Metastatic Breast Carcinoma in the Ovary (tissue), 3 donors: ENCODE measurements around the genes SPACA4, FAM83E, PLEKHA4, PPP1R15A and BAX.

DNA sequence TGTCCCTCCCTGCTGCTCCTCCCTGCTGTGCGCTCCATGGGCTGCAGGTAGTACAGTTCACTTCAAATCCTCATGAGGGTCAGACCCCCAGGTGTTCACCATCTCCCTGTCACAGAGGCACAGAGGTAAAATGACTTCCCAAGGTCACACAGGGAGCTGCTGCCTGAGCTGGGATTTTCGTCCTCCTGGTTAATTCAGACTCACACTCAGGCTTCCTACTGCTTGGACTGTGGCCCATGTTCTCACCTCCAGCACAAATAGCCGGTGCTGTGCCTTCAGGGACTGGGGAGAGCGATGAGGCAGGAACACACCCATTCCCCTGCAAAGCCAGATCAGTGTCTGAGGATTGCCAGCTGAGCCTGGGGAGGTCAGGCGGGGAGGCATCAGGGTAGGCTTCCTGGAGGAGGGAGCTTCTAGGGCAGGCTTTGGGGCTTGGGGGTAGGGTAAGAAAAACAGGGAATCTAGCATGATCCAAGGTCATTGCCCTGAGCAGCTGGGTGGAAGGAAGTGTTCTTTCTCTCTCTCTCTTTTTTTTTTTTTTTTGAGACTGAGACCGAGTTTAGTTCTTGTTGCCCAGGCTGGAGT, 14.5 kb downstream of the BICRA start:
- PRO-cap, 3 experiments = peak in 1 of 3 experiments; most common minus-strand start position 341 of the sequence (in 1)

- PRO-cap, 3 experiments = no peak in any of the 3 experiments
These were observed 5.9 kb upstream of the EHD2 start for GRCh38 chr19:47707347-47707662.

GRCh38 chr19:47755570-47756033, 10.3 kb downstream of the NOP53 start:
- PRO-cap, 3 experiments = no peak in any of the 3 experiments

DNA sequence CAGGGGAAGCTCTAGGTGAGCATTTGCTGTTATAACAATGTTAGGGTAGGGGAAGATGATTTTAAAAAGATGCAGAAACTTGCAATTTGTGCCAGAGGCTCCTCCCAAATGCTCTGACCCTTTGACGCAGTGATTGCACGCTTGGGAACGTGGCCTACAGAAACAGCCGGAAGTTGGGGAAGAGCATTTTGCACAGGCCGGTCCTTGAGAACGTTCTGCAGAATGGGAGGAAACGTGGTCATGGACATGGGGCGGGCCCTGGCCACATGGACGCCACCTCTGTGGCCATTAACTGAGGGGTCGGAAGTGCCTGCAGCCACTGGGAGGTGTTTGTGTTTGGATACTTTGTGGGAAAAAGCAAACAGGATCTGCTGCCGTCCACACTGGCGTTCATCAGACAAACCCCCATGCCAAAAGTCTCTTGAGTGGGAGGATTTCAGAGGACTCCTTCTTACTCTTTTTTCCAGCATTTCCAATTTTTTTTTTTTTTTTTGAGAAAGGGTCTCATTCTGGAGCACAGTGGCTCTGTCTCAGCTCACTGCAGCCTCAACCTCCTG, 15.5 kb upstream of the SELENOW start:
- PRO-cap, 3 experiments = no peak in any of the 3 experiments

DNA sequence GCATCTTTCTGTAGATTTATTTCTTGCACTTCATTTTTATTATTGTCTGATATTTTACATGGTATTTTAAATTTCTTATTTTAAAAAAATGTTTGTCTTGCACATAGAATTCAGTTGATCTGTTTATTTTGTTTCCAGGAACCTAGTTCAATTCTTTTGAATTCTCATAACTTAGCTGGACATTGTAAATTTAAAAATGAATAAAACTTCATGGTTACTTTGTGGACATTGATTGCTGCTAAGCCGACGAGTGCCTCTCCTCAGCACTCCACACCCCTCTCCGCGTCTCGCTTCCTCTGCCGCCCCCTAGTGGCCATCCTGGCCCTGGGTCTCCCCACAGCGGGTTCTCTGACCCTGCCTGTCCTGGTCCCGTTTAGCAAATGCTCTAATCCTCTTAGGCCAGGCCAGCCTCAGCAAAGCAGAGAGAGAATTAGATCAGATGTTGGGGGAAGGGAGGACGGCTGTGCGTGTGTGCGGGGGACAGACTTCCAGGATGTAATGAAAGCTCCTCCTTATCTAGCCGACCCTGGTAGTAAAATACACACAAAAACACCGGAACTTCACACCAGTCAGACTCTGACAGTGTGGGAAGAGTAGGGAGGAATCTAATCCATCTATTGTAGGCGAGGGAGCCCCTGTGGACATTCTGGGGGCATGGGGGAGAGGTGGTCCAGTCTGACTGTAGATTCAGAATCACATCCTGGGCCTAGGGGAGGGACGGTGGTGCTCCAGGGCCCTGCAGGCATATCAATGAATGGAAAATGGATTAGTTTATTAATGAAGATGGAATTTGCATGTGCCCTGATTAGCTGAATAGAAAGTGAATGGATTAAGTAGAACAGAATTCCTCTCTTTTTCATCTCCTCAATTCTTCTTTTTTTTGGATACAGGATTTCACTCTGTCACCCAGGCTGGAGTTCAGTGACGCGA, 4.5 kb downstream of the TPRX2 start:
- PRO-cap, 3 experiments = no peak in any of the 3 experiments

DNA sequence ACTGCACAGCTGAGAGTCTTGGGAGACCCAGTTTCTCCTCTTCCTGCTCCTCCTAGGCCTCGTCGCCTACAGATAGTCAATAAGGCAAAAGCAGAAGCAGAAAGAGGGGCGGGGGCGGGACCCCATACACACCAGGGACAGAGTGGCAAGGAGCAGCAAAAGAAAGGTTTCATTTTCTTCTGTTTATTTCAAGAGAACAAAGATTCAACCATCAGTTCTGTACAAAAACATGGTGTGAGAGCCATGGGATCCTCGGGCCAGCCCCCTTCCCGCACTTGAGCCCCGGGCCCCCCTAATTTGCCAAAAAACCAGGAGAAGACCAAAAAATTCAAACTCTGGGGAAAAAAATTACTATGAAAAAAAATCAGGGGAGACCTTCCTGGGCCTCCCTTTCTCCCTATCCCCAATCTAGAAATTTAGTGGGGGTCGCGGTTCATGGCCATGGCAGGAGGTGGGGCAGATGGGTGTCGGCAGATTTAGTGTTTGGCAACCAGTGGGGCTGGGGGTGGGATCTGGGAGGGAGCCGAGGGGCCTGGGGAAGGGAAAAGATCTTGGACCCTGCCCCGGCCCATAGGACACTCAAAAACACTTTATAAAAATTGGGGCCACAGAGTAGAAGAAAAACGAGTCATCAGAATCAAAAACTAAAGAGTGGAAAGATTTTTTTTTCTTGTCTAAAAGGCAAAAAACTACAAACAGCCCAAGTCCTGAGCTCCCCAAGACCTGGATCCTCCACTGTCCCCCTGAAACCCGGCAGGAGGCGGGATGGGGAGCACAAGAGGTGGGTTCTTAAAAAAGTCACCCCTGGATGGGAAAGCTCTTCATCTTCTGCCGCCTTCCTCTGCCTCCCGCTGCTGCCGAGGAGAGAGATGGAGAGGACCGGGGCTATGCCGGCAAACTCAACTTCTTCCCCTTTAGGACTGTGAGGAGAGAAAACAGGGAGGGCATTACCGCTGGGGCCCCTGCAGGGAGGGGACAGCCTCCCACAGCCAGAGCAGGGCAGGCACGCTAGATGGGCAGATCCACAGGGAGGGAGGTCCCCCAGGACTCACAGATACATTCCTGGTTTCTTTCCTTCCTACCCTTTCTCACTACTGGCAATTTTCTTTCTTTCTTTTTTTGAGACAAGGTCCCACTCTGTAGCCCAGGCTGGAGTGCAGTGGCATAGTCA, 8.6 kb downstream of the KDELR1 start:
- PRO-cap, 3 experiments = no peak in any of the 3 experiments

DNA sequence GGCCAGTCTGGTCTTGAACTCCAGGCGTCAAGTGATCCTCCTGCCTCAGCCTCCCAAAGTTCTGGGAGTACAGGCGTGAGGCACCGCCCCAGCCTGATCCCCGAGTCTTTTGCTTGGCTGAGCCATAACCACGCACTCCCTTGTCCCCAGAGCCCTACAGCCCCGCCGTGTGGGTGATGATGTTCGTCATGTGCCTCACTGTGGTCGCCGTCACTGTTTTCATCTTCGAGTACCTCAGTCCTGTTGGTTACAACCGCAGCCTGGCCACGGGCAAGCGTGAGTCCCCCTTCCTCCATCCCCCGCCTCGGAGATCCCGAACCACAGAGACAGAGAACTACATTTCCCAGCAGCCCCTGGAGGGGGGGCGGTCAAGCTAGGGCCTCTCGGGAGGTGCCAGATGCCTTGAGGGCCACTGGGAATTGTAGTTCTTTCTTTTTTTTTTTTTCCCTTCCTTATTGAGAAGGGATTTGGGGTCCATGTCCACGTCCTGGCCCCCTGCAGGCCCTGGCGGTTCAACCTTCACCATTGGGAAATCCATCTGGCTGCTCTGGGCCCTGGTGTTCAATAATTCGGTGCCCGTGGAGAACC, 25.7 kb downstream of the GRIN2D start:
- PRO-cap, 3 experiments = no peak in any of the 3 experiments

GRCh38 chr19:48469589-48470038, 445 bp downstream of the CYTH2 start:
- PRO-cap, 3 experiments = peak in 3 of 3 experiments; most common plus-strand start chr19:48469793 (in 2); most common minus-strand start chr19:48469726 (in 3)

GRCh38 chr19:48492953-48494143, 18.3 kb downstream of the LMTK3 start:
- PRO-cap, 3 experiments = peak in 3 of 3 experiments; most common plus-strand start chr19:48493597 (in 1); most common minus-strand start chr19:48493286 (in 1)

GRCh38 chr19:48498158-48498940, 13.3 kb downstream of the LMTK3 start:
- PRO-cap, 3 experiments = no peak in any of the 3 experiments

DNA sequence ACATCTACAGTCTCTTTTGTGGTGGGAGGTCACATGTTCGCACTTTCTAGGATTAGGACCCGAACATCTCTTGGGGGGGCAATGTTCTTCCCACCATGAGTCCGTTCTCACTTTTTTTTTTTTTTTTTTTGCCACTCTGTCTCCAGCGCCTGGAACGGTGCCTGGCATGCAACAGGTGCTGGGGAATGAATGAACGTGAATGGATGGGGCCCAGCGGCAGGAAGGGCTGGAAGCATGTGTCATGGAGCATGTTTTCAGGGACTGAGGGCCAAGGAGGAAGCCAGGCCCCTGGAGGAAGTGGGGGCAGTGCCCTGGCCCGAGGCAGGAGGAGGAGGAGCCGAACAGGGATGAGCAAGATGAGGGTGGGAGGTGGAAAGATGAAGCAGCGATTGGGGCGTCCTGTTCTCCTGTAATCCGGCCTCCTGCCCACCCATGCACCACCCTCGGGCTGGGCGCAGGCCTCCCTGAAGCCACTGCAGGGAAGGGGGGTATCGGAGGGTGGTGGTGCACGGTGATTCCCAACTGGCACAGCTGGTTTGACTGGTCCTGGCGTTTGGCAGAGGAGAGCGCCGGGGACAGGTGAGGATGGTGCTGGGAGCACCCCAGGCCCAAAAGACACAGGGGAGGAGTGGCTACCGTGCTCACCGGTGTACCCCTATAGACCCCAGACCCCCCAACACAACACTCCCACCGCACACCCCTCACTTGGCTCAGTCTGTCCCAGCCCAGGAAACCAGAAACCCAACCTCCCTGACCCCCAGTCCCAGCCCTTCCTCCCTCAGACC, 8.7 kb upstream of the SULT2B1 start:
- PRO-cap, 3 experiments = peak in 2 of 3 experiments; most common plus-strand start position 549 of the sequence (in 1); most common minus-strand start position 263 of the sequence (in 1)

- PRO-cap, 3 experiments = no peak in any of the 3 experiments
These were observed at the start of gene SPACA4 for GRCh38 chr19:48606323-48607412. Gene SPACA4 (plus strand): TSS chr19:48606742.

DNA sequence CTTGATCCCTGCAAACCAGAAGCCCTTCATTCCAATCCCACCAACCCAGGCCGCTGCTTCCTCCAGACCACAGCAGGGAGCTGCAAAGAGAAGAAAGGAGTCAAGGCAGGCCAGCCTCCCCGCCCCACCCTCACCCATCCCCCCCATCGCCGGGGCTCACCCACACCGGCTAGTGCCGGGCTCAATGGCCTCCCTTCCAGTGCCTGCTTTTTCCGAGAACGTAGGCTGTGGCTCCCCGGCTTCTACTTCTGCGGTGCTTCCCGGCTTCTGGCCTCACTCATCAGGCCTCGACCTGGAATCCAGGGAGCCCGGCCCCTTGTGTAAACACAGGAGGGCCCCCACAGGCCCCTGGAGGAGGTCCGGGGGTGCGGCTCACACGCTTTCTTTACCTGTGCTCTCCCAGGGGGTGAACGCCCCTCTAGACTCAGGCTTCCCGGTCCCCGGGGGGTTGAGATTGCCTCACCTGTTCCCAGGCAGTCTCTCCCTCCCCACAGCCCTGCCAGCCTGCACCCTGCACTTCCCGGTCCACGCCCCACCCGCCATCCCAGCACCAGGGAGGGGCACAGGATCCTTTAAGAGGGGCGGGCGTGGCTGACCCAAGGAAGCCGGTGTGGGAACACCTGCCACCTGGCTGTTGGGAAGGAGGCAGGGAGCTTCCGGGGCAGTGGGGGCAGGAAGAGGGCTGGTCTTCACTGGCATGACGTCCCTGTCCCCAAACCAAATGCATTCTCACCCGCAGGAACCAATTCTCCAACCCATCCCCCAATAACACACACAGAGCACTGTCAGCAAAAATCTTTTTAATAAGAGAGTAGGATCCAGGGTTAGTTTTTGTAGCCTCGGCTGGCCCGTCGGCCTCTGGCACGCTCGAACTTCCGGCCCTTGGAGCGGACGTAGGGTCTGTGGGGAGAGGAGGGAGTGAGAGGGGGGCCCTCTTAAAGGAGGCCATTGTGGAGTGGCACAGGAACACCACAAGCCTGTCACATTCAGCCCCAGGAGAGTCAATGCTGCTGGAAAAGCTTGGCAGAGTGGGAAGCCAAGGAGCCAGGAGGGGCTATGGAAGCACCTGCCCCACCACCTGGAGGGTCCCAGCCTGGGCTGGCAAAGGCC, at the start of gene FAM83E:
FAM83E (minus strand) TSS at position 529 of the 1,110 bp plus-strand sequence.
- PRO-cap, 3 experiments = peak in 3 of 3 experiments; most common plus-strand start position 599 of the sequence (in 1); most common minus-strand start position 546 of the sequence (in 3)

DNA sequence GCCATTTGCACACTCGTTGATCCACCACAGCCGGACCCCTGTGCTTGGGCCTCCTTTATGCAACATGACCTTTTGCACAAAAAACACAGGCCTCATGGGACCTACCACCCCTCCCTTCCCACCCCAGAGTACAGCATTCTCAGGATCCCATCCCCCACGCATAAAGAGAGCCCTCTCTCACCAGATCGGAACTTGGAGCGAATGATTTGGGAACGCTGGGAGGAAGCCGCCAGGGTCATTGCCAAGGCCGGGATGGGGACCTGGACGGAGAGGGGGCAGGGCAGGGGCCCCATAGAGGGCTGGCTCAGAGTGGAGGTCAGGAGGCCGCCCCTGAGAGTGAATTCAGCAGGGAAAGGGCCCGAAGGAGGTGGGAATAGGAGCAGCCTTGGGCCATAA, 734 bp downstream of the MAMSTR start:
- PRO-cap, 3 experiments = no peak in any of the 3 experiments

DNA sequence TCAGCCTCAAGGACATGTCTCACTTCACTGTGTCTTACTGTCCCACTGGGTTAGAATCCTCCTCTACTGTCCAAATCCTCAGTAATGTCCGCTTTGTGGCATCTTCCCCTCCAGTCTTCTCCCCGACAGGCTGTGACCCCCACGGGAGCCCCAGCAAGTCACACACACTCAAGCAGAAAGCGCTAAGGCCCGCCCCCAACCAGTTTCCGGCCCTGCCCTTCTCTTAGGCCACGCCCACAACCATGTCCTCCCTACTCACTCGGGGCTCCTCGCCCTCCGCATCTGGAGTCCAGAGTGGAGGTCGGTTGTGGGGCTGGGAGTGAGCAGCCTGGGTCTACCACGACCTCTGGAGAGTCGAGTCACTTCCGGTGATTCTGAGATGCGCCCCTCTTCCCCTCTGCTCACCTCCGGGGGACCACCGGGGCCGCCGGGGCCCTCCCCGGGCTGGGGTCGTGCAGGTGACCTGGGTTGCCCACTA, 9.2 kb downstream of the PLEKHA4 start:
- PRO-cap, 3 experiments = no peak in any of the 3 experiments

- PRO-cap, 3 experiments = peak in 2 of 3 experiments; most common plus-strand start chr19:48868692 (in 1); most common minus-strand start chr19:48868596 (in 2)
These were observed at the start of gene PLEKHA4 for GRCh38 chr19:48867817-48868862. Gene PLEKHA4 (minus strand): TSS chr19:48868617.

- PRO-cap, 3 experiments = peak in 3 of 3 experiments; most common plus-strand start chr19:48872421 (in 3)
These were observed at the start of gene PPP1R15A for GRCh38 chr19:48872267-48872856. Gene PPP1R15A (plus strand): TSS chr19:48872421.

DNA sequence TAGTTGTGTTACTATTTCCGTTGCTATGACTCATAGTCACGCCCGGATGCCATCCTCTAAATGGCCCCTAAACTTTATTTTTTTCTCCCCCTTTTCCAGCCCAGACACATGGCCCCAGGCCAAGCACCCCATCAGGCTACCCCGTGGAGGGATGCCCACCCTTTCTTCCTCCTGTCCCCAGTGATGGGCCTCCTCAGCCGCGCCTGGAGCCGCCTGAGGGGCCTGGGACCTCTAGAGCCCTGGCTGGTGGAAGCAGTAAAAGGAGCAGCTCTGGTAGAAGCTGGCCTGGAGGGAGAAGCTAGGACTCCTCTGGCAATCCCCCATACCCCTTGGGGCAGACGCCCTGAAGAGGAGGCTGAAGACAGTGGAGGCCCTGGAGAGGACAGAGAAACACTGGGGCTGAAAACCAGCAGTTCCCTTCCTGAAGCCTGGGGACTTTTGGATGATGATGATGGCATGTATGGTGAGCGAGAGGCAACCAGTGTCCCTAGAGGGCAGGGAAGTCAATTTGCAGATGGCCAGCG, 967 bp downstream of the PPP1R15A start:
- PRO-cap, 3 experiments = peak in 3 of 3 experiments; most common plus-strand start position 33 of the sequence (in 3)

DNA sequence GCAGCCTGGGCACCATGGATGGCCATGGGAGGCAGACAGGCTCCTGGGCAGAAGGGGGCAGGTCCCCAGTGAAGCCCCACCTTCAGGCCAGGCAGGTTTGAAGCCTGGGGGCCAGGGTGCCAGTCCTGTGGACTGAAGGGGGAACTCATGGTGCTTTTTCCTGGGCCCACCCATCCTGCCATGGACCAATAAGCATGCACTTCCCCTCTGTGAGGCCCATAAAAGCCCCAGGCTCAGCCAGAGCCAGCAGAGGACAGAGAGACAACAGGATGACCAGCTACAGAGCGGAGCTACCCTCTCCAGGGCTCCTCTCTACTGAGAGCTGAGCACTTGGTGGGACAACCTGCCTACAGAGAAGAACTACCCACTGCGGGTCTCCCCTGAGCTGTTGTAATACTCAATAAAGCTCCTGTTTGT, 7.6 kb upstream of the BAX start:
- PRO-cap, 3 experiments = no peak in any of the 3 experiments

DNA sequence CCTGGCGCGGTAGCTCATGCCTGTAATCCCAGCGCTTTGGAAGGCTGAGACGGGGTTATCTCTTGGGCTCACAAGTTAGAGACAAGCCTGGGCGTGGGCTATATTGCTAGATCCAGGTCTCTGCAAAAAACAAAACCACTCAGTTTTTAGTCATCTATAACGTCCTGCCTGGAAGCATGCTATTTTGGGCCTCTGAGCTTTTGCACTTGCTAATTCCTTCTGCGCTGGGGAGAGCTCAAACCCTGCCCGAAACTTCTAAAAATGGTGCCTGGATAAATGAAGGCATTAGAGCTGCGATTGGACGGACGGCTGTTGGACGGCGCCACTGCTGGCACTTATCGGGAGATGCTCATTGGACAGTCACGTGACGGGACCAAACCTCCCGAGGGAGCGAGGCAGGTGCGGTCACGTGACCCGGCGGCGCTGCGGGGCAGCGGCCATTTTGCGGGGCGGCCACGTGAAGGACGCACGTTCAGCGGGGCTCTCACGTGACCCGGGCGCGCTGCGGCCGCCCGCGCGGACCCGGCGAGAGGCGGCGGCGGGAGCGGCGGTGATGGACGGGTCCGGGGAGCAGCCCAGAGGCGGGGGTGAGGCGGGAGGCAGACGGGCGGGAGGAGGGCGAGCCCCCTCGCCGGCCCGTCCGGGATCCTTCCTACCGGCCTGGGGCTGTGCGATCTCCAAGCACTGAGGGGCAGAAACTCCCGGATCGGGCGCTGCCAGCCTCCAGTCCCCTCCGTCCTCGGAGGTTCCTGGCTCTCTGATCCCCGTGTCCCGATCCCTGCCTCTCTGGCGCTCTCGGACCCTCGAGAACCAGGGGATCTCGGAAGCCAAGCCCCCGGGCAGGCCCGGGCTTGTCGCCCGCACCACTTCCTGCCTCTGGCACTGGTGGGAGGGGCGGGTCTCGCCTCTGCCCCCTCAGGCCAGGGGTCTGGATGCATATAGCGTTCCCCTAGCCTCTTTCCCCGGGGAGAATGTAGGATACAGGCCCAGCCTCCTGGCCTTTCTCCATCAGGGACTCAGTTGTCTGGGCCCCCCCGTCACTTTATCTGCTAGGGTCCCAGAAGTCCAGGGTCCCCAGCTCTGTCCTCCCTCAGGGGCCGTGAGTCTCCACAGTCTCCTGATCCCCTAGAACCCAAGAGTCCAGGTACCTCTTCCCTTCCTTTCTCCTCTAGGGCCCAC, at the start of gene BAX:
BAX (plus strand) TSS at position 500 of the 1,179 bp plus-strand sequence.
- PRO-cap, 3 experiments = peak in 3 of 3 experiments; most common plus-strand start position 491 of the sequence (in 1); most common minus-strand start position 337 of the sequence (in 3)